Measurements from ENCODE around the genes BEX1 and BEX4.

DNA sequence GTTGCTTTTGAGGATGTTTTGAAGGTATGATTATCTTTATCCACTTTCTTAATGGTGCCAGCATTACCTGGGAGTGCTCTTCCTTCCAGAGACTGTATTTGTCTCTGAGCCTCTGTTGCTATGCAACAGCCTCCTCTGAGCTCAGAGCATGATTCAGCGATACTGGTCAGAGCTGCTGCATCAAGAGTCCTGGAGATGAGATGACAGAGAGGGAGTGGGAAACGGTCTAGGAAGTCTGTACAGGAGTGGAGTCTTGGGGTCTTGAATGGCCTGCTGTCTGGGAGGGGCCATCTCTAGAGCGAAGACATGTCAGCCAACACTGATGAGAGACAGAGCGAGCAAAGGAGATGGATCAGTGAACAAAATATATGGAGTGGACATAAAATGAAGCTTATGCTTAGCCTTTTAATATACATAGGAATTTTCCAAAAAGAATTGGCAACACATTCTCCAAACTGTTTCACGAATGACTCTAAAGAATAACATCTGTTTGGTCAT lies 104.3 kb upstream of the RAB40AL start:
- PRO-cap: no peak

DNA sequence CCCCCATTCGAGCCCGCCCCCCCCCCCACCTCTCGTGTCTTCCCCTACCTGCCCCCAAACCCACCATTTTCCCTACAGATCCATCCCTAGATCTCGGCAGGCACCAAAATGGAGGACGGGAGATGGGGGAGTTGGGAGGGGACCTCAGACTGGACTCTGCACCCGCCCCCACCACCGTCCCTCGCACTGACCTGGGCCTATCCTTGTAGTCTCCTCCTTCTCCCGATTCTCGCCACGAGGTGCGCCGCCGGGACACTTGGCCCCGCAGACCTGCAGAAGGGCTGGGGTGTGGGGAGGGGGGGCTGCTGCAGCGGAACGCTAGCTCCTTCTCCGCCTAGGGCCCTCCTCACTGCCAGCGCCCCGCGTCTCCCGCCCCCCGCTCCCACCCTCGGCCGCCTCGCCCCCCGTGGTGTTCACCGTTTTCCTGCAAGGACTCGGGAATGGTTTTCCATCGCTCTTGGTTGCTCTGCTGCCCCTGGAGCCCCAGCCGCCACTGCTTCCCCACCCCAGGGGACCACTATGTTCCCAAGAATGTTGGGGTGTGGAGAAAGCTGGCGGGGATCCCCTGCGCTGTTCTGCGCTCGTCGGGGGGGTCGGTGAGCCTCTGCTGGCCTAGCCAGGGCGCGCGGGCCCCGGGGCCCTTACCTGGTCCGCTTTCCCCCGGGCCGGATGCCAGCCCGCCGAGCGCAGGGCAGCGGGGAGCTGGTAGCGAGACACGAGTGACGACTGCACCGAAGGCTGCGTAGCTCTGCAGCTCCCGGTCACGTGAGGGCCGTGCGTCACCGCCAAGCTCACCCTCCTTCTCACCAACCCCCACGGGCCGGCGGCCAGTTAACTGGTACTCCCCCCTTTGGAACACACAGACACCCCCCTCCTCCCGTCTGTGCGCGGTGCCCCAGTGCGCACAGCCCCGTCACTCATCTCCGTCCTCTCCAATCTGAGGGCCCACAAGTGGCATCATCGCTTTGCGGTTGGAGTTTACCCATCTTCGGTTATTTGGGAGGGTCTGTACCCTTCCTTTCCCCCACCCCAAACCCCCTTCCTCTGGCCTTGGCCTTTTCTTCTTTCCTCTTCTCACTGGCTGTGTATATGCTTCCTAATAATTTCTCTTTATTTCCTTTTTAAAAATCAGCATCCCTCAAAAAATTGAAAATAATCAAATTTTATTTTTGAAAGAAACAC lies at the start of gene BEX1:
Gene BEX1, minus strand, starts transcription at position 721 of the 1,182 bp plus-strand sequence.
- PRO-cap: no peak

DNA sequence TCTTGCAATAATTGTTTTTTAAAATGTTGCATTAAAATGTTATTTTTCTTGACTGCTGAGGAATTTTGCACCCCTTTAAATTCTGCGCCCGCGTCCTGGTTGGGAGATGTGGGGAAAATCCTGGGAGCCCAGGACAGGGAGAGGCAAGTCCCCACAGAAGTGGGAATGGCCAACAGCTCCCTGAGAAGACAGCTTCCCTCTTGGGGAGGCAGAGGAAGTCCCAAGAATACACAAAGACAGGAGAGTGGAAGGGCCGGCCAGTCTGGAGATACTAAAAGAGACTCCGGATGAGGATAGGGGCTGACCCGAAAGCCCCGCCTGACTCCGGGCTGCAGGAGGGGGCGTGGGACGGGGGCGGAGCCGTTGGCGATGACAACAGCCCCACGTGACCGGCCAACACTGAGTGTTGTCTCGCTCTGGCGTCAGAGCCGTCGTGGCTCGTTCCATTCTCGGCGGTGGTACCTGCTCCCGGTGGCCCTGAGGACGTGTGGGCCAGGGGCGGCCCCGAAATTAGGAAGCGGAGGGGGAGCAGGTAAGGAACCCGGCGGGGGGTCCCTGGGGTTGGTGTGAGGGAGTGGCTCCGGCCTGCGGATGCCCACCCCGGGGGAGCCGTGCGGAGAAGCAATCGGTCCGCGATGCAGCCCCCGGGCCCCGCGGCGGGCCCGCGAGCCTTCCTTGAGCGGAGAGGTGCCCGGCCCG lies at the start of gene BEX4:
Gene BEX4, plus strand, starts transcription at position 402 of the 699 bp plus-strand sequence.
- PRO-cap: bidirectional peak, plus-strand start at position 425 of the sequence, minus-strand start at position 273 of the sequence

GRCh38 chrX:103357545-103358135 lies 1.3 kb downstream of the TCEAL9 start:
- PRO-cap: no peak

DNA sequence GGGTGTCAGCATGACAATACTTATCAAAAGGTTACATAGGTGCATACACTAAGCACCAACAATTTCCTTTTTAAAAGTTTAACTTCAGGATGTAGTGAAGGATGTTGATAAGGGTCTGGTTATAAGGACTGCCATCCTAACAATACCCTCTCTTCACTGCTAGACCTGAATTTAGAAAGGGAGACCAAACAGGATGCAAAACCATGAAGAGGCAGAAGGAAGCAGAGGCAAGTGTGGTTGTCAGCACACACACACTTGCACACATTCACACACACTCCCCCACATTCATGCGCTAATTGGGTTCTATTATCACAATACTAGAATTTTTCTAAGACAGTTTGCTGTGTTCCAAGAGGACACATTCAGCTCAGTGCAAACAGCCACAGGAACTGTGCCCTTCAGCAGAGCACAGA lies 13.1 kb upstream of the RAB40A start:
- PRO-cap: no peak

- PRO-cap: bidirectional peak, plus-strand start at chrX:103629505, minus-strand start at chrX:103629370; bidirectional peak, plus-strand start at chrX:103629706, minus-strand start at chrX:103629658; unidirectional peak, minus-strand start at chrX:103630066; unidirectional peak, minus-strand start at chrX:103630117
Observed at GRCh38 chrX:103629217-103630569, 918 bp downstream of the TCEAL1 start.

DNA sequence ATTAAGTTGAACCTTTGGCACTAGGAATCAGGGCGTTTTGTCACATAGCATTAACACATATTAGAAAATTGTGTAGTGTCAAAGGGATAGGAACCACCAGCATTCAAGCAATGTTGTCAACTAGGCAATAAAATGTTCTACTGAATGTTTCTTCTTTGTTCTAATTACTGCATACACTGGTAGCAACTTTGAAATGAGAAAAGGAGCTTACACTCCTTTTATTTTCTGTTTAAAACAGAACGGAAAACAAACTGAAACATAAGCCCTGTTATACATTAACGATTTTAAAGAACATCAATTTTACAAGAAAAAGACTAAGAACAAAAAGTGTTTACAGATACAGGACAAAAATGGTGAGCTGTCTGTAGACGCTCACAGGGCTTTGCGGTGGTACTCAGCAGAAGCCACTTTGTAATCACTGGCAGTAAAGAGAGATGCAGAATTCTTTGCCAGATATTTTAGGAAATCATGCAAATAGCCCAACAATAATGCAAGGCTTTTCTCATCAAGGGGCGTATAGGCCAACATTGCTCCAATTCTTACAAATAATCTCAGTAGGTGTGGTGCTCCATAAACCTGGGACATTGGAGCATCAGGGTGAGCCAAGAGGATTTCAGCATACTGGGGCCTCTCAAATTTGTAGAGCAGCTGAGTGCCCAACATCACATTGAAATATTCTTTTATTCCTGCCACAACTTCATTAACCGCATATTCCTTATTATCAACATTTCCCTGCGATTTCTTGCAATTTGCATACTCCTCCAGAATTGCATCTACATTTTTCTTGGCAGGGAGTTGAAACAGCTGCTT lies 10.5 kb downstream of the MORF4L2 start:
- PRO-cap: no peak

GRCh38 chrX:103683589-103684368 lies 2.7 kb downstream of the MORF4L2 start:
- PRO-cap: no peak

DNA sequence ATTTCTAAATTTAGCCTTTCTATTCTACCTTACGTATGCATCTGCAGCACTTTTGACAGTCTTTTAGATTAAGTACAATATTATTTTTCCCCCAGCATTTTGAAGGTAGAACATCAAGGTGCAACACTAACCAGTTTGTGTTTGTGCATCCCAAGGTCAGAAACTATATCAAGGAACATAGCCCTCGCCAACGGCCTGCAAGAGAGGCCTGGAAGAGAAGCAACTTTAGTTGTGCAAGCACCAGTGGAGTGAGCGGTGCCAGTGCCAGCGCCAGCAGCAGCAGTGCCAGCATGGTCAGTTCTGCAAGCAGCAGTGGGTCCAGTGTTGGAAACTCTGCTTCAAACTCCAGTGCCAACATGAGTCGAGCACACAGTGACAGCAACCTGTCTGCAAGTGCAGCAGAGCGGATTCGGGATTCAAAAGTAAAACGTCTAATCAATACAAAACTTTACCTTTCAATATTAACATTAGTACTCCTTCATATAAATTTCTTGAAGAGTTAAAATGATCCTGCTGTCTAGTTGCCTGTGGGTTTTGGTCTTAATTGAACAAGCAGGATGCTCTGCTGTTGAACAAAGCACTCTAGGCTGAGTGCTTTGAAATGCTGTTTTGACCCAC lies 21.7 kb downstream of the FAM199X start:
- PRO-cap: no peak

DNA sequence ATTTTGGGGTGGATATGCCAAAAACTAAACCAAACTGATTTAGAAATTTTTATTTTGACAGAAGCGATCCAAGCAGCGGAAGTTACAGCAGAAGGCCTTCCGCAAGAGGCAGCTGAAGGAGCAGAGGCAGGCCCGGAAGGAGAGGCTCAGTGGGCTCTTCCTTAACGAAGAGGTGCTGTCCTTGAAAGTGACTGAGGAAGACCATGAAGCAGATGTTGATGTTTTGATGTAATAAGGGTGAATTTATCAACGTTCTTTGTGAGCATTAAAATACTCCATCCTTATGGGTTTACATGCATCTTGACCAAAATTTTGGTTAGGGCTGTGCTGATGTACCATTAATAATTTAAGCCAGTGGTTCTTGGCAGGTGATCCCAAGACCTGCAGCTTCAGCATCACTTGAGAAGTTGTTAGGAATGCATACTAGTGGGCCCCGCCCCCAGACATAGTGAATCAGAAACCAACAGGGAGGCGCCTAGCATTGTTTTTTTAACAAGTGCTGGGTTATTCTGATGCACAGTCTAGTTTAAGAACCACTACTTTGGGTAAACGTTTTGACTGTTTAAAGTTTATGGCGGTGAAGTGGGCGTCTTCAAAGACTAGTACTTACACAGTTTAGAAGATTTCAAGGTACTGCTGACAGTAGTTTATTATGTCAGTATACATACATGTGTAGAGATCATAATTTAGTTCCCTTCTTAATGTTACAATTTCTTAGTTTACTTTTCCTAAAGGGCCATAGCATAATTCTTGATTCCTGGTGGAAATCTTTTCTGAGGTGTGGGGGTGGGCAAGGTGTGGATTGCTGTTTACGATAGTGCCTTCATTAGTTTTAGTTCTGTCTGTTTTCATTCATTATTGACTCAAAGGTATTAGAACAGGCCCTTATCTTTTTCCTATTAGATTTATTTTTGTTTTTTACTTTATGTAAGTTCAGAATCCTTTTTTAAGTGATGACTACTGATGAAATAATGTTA lies 23.6 kb downstream of the FAM199X start:
- PRO-cap: no peak

DNA sequence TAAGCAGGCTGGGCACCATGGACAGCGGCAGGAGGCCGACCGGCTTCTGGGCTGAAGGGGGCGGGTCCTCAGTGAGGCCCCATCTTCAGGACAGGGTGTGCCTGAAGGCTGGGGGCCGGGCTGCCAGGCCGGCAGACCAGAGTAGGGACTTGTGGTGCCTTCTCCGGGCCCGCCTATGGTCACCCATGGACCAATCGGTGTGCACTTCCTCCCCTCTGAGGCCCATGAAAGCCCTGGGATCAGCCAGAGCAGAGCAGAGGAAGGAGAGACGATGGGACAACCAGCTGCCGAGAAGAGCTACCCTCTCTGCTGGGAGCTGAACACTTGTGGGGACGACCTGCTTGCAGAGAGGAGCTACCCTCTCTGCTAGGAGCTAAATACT lies 118.4 kb downstream of the DNAAF6 start:
- PRO-cap: no peak

- PRO-cap: no peak
Observed at GRCh38 chrX:107674929-107675144, 46.5 kb downstream of the PRPS1 start.

DNA sequence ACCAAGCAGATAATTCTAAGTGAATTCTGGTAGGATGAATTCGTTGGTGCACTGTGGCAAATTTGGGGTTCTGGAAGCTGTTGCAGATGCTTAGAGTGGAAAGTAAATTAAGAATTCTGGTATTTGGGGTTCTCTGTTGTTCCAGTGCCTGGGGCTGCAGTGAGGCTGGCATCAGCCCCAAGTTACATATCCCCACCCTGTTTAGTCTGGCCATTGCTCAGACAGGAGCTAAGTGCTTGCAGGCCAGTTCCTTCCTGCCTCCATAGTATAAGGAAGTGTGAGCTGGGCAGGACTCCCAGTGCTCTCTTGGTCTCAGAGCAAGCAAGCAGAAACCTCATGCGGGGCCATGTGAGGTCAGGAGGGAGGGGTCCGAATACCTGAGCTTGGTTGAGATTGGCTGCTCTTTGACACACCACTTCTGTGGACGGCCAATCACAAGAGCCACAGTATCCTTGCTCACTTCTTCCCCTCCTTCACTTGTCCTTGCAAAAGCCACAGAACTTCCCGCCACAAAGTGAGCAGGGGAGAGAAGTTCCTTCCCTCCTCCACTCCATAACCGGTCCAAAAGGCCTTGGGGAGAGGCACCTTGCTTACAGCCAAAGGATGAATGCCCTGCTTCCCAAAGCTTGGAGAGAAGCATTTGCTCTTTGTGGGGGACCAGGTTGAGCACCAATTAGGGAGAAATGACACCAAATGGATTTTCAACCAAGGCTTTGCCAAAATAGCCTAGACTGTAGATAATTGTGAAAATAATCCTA lies 56.6 kb downstream of the PRPS1 start:
- PRO-cap: no peak

DNA sequence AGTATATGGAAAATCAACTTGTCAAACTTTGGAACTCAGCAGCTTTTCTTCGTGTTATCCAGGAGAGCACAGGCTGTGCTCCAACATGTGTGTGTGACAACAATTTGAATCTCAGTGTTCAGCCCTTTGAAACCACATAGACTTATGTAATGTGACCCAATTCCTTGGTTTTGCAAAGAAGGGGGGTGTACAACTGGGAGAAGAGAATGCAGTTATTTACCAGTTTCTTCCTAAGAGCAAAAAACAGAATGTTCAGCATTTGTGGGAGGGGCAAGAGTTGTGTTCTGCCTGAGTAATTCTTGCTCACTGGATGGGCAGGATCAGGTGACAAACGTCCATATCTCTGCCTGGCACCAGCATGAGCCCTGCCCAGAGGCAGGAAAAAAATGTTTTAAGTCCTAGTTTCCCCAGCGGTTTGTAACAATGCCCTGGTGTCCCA lies 72.0 kb downstream of the PRPS1 start:
- PRO-cap: no peak

GRCh38 chrX:107701482-107702076 lies 73.3 kb downstream of the PRPS1 start:
- PRO-cap: no peak

- PRO-cap: no peak
Observed at GRCh38 chrX:107712509-107713358, 62.9 kb downstream of the TSC22D3 start.

DNA sequence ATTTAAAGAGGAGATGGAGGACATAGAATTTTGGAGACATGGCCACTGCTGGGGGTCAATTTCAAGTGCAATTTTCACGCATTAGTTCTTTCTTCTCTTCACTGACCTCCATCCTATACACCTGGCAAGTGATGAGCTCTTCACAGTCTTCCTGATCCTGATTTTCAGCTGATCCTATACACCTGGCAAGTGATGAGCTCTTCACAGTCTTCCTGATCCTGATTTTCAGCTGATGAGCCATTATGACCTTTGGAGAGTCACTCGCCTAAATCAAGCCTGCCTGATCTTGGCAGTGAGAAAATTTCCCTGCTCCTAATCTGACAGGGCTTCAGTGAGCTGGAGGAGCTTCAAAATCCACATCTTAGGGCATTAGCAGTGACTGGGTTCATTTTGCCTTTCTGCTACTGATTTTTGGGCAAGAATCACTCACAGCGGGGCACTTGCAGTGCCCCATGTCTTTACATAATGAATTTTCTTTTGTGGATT lies 14.1 kb downstream of the TSC22D3 start:
- PRO-cap: no peak

- PRO-cap: no peak
Observed at GRCh38 chrX:107927359-107928084, 54.6 kb downstream of the TEX13B start.

GRCh38 chrX:108001340-108001627 lies 19.1 kb upstream of the TEX13B start:
- PRO-cap: no peak

GRCh38 chrX:109537151-109537800 lies 632 bp downstream of the NXT2 start:
- PRO-cap: bidirectional peak, plus-strand start at chrX:109537205, minus-strand start at chrX:109537067